Hematopoietic multipotent progenitor cell (in vitro differentiated cells): ENCODE measurements around a stretch of chrX.

GRCh38 chrX:68838156-68838744 lies 9.4 kb downstream of the EFNB1 start:
- CAGE, long polyA plus RNA: no peak

GRCh38 chrX:68936471-68937138 lies 107.8 kb downstream of the EFNB1 start:
- CAGE, long polyA plus RNA: no peak

- CAGE, long polyA plus RNA: no peak
Measured at GRCh38 chrX:69130369-69130879, 34.8 kb downstream of the PJA1 start.

- CAGE, long polyA plus RNA: no peak
Measured at GRCh38 chrX:70456682-70457334, 12.2 kb downstream of the DLG3 start.

- CAGE, long polyA plus RNA: no peak
Measured at GRCh38 chrX:70480274-70481172, 35.9 kb downstream of the DLG3 start.

GRCh38 chrX:70491958-70492427 lies 47.4 kb downstream of the DLG3 start:
- CAGE, long polyA plus RNA: no peak

DNA sequence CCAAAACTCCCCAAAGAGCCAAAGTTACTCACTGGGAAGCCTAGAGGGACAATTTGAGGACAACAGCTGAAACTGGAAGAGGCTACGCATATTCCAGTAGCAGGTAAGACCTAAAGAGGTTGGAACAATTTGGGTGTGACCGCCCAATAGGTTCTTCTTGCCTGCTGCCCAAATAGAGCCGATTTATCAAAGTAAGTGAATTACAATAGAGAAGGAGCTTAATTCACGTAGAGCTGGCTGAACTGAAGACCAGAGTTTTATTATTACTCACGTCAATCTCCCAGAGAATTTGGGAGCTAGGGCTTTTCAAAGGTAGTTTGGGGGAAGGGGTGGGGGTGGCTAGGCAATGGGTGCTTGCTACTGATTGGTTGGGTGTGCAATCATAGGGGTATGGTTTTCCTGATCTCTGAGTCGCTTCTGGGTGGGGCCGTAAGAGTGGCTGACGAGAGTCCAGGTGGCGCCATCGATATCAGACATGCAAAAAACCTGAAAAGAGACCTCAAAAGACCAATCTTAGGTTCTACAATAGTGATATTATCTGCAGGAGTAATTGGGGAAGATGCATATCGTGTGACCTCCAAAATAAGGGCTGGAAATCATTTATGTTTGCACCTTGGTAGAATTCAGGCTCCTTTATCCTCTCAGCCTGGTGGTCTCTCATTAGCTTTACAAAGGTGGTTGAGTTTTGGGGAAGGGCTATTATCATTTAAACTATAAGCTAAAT lies 39.0 kb upstream of the SLC7A3 start:
- CAGE, long polyA plus RNA: no peak

DNA sequence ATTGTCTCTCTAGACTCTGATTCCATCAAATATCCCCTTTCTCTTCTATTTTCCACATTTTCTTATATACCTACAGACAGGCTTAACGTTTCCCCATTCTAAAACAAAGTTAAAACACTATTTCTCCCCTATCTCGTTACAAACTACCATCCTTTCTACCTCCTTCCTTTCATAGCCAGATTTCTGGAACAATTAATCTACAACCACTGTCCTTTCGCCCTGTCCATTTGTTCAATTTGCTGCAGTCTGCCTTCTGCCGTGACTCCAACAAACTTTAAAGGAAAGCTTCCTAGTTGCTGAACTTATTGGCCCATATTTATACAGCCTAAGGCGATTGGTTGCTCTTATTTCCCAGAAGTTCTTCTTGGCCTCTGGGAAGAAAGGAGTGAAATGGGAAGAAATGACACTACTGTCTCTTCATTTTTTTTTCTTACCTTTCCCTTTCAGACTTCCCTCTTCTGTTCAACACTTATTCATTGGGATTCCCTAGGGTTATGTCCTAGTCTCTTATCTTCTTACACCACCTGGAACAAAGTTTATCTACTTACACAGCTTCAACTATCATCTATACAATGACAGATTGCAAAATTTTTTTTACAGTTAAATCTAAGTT lies 68.2 kb downstream of the SNX12 start:
- CAGE, long polyA plus RNA: no peak

GRCh38 chrX:71068602-71069148 lies 541 bp upstream of the SNX12 start:
- CAGE, long polyA plus RNA: no peak

GRCh38 chrX:71294208-71294601 lies 7.3 kb upstream of the ITGB1BP2 start:
- CAGE, long polyA plus RNA: no peak

GRCh38 chrX:71432249-71432546 lies 66.0 kb downstream of the TAF1 start:
- CAGE, long polyA plus RNA: no peak

DNA sequence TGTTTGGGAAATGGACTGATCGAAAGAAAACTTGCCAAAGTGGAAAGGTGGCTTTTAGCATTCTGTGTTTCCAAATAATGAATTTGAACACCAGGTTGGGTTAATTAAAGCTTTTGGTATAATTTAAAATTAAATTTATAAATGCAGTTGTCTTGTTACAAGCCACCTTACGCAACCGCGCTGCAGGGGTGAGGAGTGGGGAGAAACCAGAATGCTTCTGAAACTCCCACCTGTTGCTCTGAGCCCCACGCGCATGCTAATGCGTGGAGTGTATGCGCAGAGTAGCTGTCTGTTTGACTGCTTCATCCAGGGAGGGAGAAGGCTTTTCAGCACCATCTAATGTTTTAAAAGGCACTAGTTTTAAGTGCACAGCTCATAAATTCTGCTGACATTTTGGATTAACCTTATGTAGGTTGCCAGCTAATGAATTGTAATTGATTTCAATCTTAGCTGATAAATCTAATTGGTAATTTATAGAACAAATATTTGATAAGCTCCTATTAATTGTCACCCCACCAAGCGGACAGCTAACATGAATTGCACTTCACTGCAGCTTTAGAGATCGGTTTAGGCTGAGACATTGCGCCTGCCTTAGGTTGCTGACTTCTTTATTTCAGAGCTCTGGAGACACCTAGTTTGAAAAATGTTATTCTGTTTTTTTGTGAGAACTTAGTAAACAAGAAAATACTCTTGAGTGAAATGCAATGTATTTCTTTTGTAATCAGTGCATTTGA lies 12.6 kb downstream of the OGT start:
- CAGE, long polyA plus RNA: no peak

GRCh38 chrX:71996739-71997188 lies 86.1 kb downstream of the NHSL2 start:
- CAGE, long polyA plus RNA: no peak

DNA sequence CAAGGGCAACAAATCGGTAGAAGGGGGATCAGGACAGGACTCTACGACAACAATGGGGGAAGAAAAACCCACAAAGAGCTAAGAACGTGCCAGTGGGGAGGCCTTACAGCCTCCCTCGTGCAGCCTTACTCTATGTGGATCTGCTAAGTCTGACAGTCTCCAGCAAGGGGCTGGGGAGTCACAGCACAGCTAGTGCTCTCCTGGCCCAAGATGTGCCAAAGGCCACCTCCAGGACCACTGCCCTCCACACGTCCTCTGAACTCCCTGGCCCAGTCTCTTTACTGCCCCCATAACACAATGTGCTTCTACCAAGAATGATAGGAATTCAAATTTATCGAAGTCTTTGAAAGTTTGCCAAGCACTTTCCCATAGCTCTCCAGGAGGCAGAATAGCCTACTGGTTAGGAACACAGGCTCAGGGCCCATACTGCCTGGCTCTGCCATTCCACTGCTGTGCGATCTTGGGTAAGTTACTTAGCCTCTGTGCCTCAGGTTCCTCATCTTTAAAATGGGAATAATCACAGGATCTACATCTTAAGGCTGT lies 86.6 kb downstream of the NHSL2 start:
- CAGE, long polyA plus RNA: no peak

DNA sequence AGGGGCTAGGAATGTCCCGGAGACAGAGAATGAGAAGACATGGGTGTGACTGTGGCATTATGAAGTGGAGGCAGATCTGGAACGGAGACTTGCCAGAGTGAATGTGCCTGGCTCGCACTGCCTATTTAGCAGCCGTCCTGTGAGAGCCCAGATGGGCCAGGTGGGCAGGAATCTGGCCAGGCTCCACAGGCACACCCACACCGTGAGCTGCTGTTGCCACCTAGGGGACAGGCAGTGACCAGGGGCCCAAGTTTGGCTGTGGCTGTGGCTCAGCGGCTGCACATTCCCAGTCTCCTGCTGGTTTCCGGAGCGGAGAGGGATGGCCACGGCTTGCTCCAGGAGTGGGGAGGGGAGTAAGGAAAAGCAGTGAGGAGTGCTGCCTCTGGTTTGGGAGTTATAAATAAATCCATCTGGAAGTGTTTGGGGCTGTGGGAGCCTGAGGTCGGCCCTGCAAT lies 93.5 kb downstream of the NHSL2 start:
- CAGE, long polyA plus RNA: no peak

DNA sequence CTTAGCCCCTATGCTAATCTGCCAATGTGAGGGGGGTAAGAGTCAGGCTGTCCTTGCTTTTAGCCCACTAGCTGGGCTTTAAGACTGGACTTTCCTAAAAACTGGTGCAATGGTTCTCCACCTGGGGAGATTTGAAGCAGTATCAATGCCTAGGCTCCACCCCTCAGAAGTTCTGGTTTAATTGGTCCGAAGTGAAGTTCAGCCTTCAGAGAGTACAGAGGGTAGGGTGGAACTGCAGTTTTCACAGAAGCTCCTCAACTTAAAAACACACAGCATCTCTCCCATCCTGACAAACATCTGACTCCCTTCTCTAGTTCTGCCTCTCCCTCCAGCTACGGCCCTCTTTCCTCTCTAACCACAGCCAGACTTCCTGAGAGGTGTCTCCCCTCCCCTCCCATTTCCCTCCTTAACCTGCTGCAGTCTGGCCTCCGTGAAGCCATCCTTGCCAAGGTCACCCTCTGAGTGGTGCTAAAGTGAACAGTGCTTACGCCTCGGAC lies 103.3 kb upstream of the PIN4 start:
- CAGE, long polyA plus RNA: no peak

DNA sequence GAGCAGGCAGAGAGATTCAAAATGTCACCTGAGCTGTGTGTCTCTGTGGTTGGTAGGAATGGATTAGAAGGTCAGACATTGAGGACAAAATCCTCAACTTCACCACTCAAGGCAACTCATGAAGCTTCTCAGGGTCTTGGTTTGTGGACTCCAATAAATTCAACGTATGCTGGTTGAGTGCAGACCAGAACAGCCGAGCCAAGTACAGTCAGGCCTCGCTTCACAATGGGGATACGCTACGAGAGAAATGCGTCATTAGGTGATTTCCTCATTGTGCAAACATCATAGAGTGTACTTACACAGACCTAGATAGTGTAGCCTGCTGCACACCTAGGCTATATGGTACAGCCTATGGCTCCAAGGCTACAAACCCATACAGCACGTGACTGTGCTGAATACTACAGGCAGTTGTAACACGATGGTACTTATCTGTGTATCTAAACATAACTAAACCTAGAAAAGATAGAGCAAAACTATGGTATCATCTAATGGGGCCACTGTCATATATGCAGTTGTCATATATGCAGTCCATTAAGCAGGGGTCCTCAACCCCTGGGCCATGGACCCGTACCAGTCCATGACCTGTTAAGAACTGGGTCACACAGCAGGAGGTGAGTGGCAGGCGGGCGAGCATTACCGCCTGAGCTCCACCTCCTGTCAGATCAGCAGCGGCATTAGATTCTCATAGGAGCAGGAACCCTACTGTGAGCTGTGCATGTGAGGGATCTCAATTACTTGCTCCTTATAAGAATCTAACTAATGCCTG lies 81.4 kb upstream of the PIN4 start:
- CAGE, long polyA plus RNA: no peak

DNA sequence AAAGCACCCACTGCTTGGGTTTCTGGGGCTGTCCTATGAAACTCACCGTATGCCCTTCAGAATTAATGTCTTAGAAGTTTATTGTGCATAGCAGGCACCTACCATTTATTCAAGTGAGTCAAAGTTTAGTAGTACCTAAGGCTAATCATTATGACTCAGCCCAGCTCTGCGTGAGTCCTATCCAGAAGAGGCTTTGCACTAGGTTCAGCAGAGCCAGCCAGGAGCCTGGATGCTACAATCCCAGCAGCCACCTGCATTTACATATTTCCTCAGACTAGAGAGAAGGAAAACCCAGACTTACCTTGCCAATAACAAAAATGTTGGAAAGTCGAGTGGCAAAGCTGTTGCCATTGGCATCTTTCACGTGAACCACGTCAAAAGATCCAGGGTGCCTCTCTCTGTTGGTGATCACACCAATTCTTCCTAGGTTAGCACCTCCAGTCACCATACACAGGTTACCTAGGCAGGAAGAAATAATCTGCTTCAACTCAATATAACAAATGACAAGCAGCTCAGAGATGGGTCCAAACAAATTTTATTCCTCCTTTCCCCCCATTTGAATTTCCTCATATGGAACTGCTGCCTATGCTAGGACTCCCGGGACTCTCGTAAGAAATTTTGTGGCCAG lies 4.0 kb downstream of the RPS4X start:
- CAGE, long polyA plus RNA: no peak

DNA sequence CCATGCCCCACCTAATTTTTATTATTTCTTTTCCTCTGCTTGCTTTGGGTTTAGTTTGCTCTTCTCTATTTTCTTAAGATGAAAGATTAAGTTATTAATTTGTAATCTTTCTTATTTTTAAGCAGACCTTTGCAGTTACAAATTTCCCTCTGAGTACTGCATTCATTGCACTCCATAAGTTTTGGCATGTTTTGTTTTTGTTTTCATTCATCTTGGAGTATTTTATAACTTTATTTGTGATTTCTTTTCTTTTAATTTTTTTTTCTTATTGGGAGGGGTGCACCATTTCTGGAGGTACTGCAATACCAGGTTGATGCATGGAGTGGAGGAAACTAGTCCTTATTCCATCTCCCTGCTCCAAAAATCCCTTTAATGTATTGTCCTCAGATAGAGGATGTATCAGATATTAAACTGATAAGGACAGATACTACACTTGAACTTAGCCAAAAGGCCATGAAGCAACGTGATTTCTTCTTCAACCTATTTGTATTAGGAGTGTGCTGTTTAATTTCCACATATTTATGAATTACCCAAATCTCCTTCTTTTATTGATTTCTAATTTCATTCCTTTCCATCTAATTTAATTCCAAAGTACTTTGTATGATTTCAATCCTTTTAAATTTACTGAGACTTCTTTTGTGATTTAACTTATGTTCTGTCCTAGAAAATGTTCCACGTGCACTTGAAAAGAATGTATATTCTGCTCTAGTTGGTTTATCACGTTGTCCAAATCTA lies 71.2 kb upstream of the CITED1 start:
- CAGE, long polyA plus RNA: no peak

GRCh38 chrX:72468804-72469716 lies 103.6 kb downstream of the HDAC8 start:
- CAGE, long polyA plus RNA: no peak